Measurements from ENCODE around the gene RGSL1.

- RRBS = no CpG with 5 or more reads among the region's 14 CpGs
Observed at GRCh38 chr1:182120769-182121321, 59.3 kb upstream of the ZNF648 start.

DNA sequence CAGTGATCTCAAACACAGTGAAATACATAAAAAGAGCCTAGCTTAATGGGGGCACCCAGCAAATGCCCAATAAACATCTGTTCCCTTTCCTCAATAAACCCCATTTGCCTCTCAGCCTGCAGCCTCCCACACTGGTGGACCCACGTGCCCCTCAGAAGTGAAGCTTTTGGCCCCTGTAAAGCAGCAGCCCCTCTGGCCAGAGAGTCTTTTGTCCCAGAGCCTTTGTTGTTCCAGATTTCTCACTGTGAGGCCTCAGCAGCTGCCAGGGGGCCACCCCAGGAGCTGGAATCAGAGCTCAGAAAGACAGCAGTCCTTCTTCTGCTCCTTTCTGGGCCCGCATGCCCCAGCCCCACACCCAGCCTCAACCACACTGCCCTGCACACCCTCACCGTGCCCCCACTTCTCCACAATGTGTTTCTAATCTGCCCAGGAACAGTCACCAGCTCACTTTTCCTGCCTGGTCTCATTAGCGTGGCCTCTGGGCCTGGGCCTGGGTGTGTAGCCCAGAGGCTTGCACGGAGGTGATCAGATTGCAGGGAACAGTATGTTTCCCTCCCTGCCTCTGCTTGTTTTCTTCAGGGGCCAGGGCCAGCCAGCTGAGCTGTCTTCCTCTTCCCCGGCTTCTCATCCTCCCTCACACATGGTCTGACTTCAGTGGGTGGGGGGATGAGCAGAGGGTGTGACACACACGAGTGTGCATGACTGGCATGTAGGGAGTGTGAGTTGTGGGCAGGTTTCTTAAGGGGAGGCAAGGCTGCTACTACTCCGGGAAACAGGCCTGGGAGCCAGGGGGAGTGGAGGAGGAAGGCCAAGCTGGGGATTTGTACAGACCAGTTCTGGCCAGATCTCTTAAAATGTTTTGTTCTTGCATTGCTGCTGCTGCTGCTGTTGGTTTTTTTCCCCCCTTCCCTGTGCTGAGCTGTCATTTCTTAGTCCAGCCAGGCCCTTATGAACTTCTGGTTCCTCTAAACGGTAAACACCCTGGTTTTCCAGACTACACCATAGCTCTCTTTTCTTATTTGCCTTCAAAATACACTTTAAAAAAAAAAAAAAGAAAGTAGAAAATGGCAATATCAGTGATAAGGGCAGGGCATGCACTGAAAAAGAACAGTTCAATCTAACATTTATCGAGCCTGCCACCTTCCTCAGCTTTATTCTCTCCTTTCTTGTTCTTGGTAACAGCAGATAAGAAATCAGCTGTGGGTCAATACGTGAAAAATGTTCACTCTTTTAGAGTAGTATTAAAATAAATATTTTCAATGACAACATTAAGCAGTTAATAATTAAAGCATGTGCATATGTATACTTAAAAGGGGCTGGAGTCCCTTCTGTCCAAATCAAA is 82.7 kb upstream of the ZNF648 start:
- RRBS = no CpG with 5 or more reads among the region's 11 CpGs

- RRBS = no CpG with 5 or more reads among the region's 2 CpGs
Observed at GRCh38 chr1:182147259-182147548, 85.7 kb upstream of the ZNF648 start.

- RRBS = no CpG with 5 or more reads among the region's 6 CpGs
Observed at GRCh38 chr1:182259475-182260055, 132.0 kb downstream of the GLUL start.

GRCh38 chr1:182383136-182384201 is 8.1 kb downstream of the GLUL start:
- RRBS = no CpG with 5 or more reads among the region's 10 CpGs

DNA sequence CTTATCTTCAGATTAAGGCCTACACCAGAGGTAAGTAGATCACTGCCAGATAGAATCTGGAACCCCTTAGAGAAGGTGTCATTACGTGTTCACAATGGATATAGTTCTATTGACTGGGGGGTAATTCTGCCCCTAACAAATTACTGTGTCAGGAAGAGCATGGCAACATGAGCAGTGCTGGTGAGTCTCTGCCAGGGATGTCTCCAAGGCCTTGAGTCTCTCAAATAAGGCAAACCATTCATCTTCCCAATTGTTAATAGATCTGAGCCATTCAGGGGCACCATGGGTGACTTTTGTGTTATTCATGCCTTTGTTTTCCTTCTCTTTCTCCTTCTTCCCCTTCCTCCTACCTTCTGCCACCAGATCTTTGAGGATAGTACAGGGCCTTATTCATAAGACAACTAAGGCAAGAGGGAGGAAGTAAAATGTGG is at the start of gene RGSL1:
Gene RGSL1, plus strand, starts transcription at position 148 of the 431 bp plus-strand sequence.
- RRBS = no CpG with 5 or more reads among the region's 1 CpG

DNA sequence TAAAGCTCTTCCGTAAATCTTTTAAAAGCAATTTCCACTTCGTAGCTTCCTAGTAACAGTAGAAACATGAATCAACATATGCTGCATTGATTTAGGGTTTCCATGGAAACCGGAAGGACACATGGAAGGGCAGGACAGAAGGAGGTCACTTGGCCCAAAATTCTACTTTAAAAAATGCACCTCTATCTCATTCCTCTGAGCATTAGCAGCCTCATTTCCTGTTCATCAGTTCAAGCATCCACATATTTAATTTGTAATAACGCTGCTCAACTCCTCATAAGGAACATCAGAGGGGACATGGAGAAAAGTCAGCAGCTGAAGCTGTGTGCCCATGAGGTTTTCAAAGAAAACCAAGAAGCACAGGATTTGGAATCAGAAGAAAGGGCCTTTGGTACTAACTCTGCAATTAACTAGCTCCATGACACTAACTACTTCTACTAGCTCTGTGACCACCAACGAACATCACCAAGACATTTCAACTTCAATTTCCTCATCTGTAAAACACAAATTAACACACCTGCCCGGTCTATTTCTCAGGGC is 7.9 kb downstream of the RGS8 start:
- RRBS = no CpG with 5 or more reads among the region's 6 CpGs

DNA sequence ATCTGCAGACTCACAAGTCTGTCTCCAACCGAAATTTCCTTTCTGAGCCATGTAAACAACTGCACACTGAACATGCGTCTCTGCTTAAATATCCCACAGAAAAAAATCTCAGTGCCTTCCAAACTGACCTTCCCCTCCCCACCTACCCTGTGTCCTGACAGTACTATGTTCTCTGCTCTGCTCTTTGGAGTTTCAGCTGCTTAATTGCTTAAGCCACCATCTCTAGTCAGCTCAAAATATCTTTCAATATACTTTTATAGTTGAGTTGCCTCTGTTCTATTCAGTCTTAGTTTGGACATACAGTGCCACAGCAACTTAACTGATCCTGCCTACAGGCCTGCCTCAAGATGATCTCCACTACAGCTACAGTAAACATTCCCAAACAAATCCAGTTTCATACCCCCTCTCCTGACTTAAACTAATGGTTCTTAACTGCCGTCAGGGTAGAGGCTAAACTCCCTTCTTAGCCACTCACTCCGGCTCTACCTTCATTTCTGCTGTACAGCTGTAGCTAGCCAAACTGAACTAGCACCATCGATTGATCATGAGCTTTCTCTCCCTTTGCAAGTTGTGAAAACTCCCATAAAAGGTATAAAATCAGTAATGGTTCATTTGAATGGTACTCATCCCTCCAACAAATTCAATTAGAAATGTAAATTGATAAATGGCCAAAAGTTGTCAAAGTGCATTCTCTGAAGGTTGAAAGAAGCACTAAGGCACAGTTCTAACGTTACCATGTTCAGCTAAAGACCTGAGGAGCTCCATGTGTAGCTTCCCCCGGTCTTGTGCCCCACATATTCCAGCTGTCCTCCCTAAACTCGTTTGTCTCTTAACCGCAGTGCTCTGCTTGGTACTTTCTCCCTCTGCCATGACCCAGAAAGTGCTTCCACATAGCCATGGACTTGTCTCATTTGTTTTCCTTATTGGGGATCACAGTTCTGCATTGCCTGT is 49.6 kb downstream of the DHX9 start:
- RRBS = no CpG with 5 or more reads among the region's 9 CpGs

DNA sequence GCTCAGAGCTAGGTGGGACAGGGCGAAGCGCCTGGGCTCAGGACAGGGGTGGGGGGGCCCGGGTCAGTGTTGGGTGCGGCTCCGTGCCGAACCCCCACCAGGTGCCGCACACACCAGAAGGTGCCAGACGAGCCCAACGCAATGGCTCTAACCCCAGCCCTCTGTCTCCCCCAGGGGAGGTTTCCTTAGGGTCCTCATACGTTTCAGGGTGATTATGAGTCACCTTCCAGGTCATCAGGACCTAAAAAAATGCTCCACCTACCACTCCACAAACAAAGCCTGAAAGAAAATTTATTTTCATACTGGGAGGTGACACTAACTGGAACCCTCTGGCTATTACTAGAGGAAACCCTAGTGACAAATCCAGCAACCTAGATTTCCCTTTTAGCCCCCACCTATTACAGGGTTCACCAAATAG is 414 bp upstream of the SHCBP1L start:
- RRBS = no CpG with 5 or more reads among the region's 10 CpGs

GRCh38 chr1:183069195-183069958 is 46.2 kb downstream of the LAMC1 start:
- RRBS = no CpG with 5 or more reads among the region's 1 CpG

DNA sequence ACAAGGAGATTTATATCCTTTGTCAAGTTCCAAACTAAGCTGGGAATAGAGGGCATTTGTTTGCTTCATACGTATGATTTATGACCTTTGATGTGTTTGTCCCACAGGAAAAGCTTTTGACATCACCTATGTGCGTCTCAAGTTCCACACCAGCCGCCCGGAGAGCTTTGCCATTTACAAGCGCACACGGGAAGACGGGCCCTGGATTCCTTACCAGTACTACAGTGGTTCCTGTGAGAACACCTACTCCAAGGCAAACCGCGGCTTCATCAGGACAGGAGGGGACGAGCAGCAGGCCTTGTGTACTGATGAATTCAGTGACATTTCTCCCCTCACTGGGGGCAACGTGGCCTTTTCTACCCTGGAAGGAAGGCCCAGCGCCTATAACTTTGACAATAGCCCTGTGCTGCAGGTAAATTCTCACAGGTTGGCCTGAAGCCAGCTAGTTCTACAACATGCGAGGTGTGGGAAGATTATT is 80.0 kb downstream of the LAMC1 start:
- RRBS = no CpG with 5 or more reads among the region's 13 CpGs

DNA sequence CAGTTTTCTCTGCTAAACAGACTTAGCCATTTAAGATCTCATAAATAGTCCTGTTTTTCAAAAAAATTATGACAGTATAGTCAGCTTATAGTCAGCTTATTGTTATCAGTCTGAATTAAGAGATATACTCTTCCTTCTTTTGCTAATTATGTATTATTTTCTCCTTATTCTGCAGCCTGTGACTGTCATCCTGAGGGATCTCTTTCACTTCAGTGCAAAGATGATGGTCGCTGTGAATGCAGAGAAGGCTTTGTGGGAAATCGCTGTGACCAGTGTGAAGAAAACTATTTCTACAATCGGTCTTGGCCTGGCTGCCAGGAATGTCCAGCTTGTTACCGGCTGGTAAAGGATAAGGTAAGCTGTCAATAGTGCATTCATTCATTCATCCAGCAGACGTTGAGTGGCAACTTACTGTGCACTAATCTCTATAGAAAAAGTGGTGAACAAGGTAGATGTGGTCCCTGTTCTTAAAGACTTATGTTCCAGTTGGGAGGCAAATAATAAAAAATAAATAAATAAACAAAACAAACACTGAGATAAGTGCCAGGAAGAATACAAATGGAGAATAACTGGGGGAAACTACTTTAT is 58.9 kb upstream of the LAMC2 start:
- RRBS = no CpG with 5 or more reads among the region's 5 CpGs

DNA sequence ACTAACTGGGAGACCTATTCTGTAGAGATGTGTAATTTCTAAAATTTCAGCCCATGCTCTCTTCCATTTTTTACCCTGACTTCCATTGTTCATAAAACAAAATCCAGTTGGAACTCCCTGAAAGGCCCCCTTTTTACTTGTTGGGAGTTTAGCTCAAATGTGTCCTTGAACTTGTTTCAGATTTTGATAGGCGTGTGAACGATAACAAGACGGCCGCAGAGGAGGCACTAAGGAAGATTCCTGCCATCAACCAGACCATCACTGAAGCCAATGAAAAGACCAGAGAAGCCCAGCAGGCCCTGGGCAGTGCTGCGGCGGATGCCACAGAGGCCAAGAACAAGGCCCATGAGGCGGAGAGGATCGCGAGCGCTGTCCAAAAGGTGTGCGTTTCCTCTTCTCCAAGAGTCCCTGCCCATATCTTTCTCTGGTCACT is 49.8 kb upstream of the LAMC2 start:
- RRBS = no CpG with 5 or more reads among the region's 11 CpGs

DNA sequence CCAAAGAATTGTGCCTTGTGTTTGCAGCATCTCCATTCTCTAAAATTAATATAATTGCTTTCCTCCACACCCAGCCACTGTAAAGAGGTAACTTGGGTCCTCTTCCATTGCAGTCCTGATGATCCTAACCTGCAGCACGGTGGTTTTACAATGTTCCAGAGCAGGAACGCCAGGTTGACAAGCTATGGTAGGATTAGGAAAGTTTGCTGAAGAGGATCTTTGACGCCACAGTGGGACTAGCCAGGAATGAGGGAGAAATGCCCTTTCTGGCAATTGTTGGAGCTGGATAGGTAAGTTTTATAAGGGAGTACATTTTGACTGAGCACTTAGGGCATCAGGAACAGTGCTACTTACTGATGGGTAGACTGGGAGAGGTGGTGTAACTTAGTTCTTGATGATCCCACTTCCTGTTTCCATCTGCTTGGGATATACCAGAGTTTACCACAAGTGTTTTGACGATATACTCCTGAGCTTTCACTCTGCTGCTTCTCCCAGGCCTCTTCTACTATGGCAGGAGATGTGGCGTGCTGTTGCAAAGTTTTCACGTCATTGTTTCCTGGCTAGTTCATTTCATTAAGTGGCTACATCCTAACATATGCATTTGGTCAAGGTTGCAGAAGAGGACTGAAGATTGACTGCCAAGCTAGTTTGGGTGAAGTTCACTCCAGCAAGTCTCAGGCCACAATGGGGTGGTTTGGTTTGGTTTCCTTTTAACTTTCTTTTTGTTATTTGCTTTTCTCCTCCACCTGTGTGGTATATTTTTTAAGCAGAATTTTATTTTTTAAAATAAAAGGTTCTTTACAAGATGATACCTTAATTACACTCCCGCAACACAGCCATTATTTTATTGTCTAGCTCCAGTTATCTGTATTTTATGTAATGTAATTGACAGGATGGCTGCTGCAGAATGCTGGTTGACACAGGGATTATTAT is 41.3 kb upstream of the LAMC2 start:
- RRBS = no CpG with 5 or more reads among the region's 7 CpGs

DNA sequence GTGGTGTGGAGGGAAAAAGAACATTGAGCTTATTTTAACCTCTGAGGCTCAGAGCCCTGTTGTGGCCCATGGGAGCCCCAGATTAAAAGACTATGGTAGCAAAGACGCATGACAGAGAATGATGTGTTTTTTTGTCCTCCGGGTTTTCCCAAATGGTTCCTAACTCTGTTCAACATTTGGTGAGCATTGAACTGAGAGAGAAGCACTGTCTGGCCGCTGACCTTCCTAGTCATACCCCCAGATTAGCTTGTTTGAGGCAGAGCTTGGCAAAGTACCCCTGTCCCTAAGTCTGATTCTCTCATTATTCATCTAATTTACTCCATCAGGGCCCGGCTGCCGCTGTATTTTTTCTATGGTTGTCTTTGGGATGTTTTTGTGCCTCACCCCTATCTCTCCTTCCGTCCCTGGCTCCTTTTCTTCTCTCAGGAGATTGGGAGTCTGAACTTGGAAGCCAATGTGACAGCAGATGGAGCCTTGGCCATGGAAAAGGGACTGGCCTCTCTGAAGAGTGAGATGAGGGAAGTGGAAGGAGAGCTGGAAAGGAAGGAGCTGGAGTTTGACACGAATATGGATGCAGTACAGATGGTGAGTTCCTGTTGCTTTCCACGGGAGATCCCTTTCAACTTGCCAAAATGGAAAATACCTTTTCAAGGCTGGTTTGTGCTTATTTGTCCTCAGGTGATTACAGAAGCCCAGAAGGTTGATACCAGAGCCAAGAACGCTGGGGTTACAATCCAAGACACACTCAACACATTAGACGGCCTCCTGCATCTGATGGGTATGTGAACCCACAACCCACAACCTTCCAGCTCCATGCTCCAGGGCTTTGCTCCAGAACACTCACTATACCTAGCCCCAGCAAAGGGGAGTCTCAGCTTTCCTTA is 53.8 kb downstream of the LAMC2 start:
- RRBS = no CpG with 5 or more reads among the region's 10 CpGs

DNA sequence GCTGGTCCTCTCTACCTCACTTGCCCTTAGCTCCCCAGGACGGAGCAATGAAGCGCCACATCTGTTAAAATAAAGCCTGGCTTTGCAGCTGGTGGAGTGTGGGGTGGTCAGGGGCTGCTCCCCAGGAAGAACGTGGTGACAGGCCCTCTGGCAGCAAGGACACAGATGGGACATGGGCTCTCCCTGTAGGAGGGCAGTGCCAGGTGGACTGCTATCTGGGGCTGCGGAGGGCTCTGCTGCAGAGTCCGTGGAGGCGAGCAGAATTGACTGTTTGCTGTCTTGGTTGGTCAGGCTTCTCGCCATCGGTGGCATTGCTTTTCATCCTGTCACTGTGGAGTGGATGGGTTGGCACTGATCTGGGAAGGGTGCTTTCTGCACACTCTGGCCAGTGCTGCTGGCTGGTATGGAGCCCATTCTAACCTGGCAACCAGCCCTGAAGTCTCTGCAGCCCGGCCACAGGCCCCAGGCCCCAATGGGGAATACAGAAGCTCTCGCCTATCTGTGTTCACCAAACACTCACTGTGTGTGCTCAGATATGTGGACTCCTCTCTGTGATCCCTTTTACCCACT is 103.0 kb downstream of the LAMC2 start:
- RRBS = no CpG with 5 or more reads among the region's 10 CpGs

- RRBS = no CpG with 5 or more reads among the region's 9 CpGs
Observed at GRCh38 chr1:183568197-183568805, 22.0 kb downstream of the NCF2 start.

GRCh38 chr1:183652559-183652992 is 540 bp downstream of the APOBEC4 start:
- RRBS = no CpG with 5 or more reads among the region's 2 CpGs

- RRBS = no CpG with 5 or more reads among the region's 6 CpGs
Observed at GRCh38 chr1:183804163-183804877, 600 bp upstream of the RGL1 start.

Data from choroid plexus epithelial cell (primary cell).